CMK (cell line): Measurements from ENCODE around the gene CRTAM.

- RRBS, result 88% methylated on average over 8 of the region's 15 CpGs
Observed at GRCh38 chr11:121723326-121723779, 271.2 kb downstream of the SORL1 start.

- RRBS, result no CpG with 5 or more reads among the region's 4 CpGs
Observed at GRCh38 chr11:121961139-121962000, 154.6 kb downstream of the BLID start.

DNA sequence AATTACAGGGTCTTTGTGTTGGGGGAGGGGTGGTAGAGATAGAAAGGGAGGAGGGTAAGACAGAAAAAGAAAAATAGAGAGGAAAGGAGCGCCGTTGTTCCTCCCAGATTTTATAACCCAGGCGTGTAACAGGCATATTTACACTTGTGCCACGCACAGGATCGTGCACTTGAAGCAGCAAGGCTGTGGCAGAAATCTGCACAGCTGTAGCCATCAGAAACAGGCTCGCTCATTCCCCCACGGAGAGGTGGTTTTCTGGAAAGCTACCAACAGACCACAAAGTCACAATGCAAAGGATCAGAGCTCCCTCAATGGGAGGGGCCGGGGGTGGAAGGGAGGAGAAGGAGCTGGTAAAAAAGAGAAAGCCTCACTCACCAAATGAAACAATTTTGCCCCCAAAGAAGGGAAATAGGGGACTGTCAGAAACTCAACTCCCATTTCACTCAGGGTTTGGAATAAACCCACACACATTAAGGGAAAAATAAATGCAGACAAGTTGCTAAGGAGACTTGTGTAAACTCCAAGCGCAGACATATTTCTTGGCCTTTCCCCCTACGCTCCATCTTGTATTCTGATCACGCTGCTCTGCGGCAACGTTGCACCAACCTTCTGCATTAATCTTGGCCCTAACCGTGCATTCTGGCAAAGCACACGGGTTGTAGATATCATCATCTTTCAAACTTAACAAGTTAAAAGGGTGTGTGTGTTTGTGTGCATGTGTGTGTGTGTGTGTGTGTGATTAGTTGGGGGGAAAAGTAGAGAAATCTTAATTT, 43.2 kb upstream of the BLID start:
- RRBS, result no CpG with 5 or more reads among the region's 15 CpGs

DNA sequence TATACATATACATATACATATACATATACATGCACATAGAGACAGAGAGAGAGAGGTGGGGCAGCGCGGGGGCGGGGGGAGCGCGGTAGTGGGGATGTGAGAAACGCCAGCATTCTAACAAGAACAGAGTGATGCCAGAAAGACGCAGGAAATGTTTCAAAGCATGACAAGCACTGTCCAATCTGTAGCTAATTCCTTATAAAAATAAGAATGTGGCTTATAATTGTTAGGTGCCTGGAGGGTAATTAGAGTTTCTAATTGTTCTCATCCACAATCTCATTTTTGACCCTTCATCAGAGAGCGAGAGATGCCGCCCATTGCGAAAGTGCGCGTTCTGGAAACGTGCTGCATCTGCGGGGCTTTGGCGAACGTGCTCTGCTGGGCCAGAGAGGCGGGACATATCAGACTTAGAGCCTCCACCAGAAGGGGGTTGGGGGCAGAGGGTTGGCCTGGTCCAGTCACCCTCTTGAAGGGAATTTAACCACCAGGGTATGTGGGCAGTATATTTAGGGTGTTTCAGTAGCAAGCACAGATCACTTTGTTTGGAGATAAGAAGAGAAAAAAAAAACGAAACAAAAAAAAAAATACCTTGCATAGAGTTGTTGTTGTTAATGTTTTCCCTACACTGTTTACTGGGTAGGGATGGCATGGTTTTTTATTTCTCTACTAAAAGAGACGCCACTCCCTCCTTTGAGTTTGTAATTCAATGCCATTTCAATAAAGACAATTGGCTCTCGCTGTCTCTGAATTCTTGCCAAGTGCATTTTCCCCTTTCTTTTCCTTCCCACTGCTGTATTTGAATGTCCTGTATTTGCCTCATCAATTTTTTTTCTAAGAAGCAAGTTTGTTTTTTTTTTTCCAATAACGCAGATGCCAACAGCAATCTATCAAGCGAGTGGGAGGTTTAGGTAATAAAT, 214.1 kb upstream of the UBASH3B start:
- RRBS, result no CpG with 5 or more reads among the region's 22 CpGs

DNA sequence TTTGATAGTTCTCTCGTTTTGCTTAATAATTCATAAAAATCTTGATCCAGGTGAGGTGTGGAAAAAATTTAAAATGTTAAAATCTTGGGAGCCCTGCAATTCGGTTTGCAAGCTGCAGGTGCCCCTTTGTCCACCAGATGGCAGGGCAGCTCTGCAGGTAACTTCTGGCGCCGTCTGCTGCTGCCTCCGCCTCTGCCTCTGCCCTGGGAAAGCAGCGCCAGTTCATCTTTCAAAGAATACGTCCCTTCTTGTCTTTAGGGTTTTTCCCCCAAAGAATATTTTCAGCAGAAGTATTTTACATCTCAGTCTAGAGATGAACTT, 75.0 kb upstream of the UBASH3B start:
- RRBS, result no CpG with 5 or more reads among the region's 7 CpGs

DNA sequence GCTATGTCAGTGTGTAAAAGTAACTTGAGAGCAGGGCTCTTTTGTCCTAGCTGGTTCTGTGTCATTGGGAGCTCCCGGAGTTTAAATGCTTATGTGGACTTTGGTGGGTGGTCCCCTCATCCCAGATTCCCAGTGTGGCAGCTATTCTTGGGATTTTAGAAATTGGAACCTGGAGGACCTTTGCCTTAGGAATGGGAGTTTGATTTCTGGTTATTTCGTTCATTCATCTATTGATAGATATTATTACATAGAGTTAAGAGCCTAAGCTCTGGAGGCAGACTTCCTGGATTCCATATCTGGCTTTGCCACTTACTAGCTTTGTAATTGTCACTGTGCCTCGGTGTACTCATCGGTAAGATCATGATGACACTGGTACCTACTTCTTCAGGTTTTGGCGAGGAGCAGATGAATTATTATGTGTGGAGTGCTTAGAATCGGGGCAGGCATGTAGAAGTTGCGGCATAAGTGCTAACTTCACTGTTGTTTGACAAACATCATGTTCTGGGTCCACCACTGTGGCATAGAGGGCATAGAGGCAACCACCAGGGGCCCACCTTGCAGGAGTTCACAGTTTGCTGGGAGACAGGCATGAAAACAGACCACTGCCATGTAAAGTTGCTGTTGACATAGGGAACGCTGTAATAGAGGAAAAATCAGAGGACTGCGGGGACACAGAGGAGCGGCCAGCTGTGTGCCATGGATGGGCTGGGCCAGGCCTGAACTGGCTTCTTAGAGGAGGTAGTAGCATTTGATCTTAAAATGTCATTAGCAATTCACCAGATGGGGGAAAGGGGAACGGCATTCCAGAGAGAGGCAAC, 68.6 kb downstream of the UBASH3B start:
- RRBS, result no CpG with 5 or more reads among the region's 11 CpGs

- RRBS, result no CpG with 5 or more reads among the region's 5 CpGs
Observed at GRCh38 chr11:122773931-122774204, 64.4 kb upstream of the CRTAM start.

DNA sequence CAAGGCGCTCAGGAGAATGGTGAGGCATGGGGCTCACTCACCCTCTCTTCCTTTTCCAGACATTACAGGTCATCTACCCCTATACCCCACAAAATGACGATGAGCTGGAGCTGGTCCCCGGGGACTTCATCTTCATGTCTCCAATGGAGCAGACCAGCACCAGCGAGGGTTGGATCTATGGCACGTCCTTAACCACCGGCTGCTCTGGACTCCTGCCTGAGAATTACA, 49.3 kb upstream of the CRTAM start:
- RRBS, result 98% methylated on average over 4 of the region's 6 CpGs

DNA sequence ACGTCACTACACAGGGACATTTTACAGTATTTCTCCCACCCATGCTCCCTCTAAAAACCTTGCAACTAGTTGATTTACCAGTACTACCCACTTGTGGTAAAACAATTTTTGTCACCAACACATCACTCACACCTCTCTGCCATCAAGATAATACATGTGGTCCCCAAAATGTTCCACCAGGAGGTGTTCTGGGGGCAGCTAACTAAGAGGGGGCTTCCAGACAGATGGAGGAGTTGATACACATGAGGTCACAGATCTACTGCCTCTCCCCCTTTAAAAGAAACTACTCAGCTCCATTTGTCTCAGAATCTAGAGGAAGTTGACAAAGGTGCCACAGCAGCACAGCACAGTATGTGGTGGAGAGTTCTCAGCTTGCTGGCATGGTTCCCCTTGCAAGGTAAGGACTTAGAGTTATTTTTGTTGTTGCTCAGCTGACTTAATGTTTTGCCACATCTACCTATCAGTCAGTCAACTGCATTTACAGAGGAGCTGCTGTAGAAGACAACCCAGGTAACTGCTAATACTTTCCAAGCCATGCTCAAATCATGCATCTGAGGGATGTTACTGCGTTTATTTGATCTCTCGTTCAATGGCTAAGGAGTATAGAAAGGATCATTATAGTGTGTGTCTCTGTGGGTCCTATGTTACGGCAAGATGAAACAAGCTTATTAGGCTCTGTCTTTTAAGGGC, at the start of gene CRTAM:
CRTAM (plus strand) TSS at position 305 of the 690 bp plus-strand sequence.
- RRBS, result no CpG with 5 or more reads among the region's 4 CpGs

- RRBS, result no CpG with 5 or more reads among the region's 7 CpGs
Observed at GRCh38 chr11:122856467-122857058, 18.3 kb downstream of the CRTAM start.

GRCh38 chr11:123052849-123053745, 8.8 kb downstream of the HSPA8 start:
- RRBS, result no CpG with 5 or more reads among the region's 5 CpGs

DNA sequence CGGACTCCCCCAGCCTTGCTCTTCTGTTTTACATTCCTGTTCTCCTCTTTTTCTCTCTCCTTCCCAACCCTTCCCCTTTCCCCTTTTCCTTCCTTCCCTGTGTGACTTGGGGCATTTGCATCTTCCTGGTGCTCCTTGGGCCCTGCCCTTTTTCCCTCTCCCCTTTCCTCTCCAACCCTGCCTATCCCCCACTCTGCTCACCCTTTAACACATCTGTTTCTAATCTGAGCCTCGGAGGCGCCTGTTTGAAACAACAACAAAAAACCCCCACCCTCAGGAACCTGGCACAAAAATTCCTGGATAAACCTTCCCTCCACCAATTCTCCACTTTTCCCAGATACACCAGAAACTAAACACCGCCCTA, 766 bp downstream of the CLMP start:
- RRBS, result no CpG with 5 or more reads among the region's 4 CpGs

DNA sequence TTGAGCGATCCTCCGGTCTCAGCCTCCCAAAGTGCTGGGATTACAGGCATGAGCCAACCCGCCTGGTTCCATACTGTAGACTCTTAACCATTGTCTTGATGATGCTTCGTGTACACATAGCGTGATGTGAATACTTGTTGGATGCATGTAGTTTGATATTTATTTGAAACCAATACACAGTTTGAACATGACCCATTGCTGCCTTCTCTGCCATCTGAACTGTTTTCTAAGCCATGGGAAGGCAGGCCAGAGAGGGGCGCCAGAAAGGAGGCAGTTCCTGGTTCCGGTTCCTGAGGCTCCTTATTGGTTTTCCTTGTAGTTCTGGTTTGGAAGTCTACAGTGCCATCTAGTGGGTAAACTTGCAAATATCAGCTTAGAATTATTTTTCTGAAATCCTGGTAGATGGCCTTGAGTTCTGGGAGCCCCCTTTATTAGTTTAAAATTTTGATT, 48.2 kb downstream of the GRAMD1B start:
- RRBS, result no CpG with 5 or more reads among the region's 7 CpGs

- RRBS, result no CpG with 5 or more reads among the region's 5 CpGs
Observed at GRCh38 chr11:123489152-123489781, 59.2 kb downstream of the GRAMD1B start.

DNA sequence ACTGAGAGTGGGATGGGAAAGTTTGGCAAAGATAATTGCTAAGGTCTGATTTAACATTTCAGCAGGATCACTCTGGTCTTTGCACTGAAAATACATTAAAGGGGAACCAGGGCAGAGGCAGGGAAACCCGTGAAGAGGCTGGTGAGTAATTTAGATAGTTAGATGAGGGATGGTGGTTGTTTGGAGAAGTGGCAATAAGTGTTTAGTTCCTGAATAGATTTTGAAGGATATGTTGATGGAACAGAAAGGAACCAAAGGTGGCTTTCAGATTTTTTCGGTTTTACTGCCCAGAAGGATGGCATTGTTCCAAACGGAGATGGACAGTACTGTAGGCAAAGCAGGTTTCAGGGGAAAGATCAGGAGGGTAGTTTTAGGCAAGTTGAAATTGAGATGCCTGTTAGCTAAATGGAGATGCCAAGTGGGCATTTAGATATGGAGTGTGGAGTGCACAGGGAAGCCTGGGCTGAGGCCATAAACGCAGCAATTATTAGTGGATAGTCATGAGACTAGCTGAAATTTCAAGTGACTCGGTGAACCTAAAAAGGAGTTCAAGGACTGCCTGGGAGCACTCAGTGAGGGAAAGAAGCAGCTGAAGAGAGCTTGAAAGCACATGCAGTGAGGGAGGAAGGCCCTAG, 50.6 kb downstream of the SCN3B start:
- RRBS, result no CpG with 5 or more reads among the region's 5 CpGs

- RRBS, result no CpG with 5 or more reads among the region's 8 CpGs
Observed at GRCh38 chr11:123702165-123702501, 39.3 kb downstream of the ZNF202 start.

- RRBS, result no CpG with 5 or more reads among the region's 42 CpGs
Observed at GRCh38 chr11:124075615-124076836, 34.9 kb upstream of the OR10G7 start.

DNA sequence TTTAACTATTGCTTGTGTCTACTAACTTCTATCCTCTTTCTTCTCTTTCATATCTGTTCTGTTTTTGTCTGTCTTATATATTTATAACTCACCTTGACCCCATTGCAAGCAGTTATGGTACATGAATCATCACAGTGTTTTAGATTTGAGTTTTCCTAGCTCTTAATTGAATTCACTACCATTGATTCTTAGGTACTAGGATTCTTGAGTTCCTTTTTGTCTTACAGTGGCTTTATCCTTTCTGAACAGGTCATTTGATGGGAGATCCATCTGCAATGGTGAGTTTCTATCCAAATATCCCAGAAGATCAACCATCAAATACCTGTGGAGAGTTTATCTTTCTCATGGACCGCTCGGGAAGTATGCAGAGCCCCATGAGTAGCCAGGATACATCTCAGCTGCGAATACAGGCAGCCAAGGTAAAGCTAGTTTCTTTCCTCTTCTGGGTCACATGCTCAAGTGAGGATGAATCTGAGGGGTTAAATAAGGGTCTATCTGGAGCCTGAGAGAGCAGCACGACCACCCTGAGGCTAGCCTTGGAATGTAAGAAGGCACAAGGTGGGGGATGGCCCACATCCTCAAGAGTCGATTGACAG, 7.6 kb downstream of the VWA5A start:
- RRBS, result no CpG with 5 or more reads among the region's 5 CpGs

DNA sequence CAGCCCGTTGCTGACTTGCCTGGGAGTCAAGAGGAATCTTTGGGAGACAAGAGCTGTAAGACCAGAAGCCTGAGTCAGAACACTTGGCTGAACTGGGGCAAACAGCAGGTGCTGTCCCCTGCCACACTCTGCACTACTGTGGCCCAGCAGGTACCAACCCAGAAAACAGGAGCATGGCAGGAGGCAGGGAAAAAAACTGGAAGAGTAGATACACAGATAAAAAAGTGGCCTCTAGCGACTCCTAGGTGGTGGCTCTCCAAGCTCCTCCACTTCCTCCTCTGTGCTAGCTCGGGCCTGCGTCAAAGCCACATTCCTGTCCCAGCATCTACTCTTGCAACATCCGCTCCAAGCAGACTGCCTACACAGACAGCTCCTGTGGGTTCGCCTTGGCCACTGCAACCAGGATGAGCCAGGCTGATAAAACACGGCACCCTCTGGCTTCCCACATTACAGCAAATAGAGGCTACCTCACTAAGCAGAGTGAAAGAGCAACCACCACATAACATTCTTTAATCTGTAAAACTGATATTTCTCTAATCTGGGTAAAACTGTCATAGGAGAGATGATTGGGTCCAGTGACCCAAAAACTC, 6.9 kb downstream of the OR8B12 start:
- RRBS, result no CpG with 5 or more reads among the region's 7 CpGs

DNA sequence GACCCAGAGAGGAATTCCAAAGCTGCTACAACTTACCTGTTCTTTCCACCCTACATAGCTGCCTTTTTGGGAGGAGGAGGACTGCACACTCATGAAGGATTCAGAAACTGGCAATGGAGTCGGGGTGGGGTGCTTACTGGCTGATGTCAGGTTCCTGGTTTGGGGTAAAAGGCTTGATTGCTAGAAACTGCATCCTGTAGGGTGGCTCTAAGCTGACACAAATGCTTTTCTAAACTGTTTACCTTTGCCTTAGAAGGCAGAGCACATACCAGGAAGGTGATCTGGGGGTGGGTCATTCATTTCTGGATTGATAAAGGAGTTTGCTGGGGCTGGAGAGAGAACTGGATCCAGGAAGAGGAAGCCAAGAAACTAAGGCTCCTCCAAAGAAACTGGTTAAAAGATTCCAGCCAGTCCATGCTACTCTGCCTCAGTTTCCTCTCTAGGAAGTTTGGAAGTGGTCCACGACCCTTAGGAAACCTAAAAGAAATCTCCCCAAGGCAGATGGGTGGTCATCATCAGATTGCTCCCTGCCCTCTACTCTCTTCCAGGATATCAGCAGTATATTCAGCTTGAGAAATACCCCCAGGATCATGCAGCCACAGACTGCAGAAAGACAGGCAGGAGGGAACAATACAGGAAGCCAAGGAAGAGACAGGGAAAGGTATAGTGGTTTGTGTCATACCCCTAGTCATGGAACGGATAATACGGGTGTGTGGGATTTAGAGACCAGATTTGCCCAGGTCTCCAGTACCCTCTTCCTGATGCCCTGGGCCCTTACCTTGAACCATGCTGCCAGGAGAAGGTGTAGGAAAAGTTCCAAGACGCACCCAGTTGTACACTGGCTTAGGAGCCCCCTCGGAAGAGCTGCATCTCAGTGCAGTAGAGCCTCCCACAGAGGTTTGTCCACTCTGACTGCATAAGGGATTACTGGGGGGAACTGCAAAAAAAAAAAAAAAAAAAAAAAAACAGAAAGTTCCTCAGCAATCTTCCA, 2.8 kb downstream of the VSIG2 start:
- RRBS, result no CpG with 5 or more reads among the region's 6 CpGs